ENCODE measurements around the gene TAFA1.

GRCh38 chr3:66972225-66972532, 25.9 kb upstream of the KBTBD8 start:
- PRO-cap, 2 experiments: no peak in any of the 2 experiments

DNA sequence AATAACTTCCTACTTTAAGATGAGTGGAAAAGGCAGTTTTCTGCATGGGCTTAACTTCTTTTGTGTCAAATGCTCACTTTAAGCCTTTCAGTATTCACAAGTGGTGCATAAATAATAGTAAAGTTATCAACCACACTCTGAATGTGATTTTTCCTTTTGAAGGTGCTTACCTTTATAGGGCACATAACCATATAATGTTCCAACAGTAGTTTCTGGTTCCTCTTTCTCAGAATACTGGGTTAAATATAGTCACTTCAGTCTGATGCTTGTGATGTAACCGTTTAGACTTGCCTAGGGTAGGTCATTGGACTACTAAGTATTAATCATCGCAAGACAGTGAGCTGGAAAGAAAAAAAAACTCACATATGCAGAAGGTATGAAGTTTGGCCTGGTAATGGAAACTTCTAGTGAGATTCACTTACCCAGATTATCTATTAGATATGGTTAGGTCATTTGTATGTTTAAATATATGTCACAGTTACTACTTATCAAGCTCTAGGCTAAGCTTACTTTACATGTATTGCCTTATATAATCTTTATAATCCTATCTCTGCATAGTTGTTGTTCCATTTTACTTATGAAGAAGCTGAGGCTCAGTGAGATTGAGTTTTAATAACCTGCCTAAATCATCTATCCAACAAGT, 2.0 kb downstream of the KBTBD8 start:
- PRO-cap, 2 experiments: peak in 1 of 2 experiments; most common minus-strand start position 214 of the sequence (in 1)

- PRO-cap, 2 experiments: no peak in any of the 2 experiments
These were observed 19.1 kb downstream of the KBTBD8 start for GRCh38 chr3:67017041-67017775.

GRCh38 chr3:67018880-67019089, 20.7 kb downstream of the KBTBD8 start:
- PRO-cap, 2 experiments: no peak in any of the 2 experiments

DNA sequence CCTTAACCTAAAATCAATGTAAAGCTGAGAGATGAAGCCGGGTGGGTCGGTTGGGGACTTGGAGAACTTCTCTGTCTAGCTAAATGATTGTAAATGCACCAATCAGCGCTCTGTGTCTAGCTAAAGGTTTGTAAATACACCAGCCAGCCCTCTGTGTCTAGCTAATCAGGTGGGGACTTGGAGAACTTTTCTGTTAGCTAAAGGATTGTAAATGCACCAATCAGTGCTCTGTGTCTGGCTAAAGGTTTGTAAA, 687 bp upstream of the SUCLG2 start:
- PRO-cap, 2 experiments: no peak in any of the 2 experiments

GRCh38 chr3:67658159-67658491, 3.7 kb upstream of the SUCLG2 start:
- PRO-cap, 2 experiments: peak in 1 of 2 experiments; most common plus-strand start chr3:67658322 (in 1)

GRCh38 chr3:67875312-67875669, 128.8 kb upstream of the TAFA1 start:
- PRO-cap, 2 experiments: no peak in any of the 2 experiments

GRCh38 chr3:68003981-68004643, at the start of gene TAFA1:
Gene TAFA1, plus strand, starts transcription at chr3:68004247.
- PRO-cap, 2 experiments: no peak in any of the 2 experiments

GRCh38 chr3:69085514-69086298, 969 bp downstream of the ARL6IP5 start:
- PRO-cap, 2 experiments: peak in 2 of 2 experiments; most common minus-strand start chr3:69086198 (in 2)

DNA sequence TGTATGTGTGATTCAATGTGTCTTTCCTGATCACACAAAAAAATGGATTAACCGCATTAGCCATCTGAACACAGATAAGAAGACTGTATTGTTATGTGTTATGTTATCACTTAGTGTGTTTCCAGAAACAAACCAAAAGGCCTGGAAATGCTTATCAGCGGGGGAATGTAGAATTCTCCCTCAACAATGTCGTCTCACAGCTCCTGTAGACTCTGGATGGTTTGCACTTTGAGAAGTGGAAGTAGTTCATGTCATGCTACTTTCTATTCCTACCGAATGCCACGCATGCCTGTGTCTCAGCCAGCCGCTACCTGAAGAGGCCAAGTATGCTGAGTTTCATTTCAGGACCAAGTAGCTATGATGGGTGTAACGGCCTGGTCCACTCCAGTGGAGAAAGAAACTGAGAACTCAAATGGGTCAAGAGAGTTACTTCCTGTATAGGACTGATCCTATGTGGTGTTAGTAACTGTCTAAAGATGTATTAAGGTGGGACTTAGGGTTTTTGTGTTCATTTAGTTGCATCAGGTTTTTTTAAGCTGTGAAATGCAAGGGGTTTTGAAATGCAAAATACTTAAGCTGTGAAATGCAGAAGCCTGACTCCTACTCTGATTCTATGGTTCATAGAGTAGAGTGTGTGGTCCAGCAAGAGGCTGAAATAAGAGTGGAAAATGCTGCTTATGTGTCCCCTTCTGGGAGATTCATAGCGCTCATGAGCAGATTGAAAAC, 118.4 kb upstream of the LMOD3 start:
- PRO-cap, 2 experiments: no peak in any of the 2 experiments

DNA sequence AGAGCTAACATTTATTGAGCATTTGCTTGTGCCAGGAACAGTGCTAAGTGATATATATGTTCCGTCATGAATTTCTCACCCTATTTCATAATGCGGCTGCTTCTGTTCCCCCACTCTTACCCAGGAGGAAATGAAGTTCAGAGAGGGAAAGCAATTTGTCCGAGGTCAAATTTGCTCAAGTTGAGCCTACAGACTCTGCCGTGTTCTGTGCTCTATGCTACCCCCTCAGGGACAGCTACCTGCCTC, 5.5 kb downstream of the FRMD4B start:
- PRO-cap, 2 experiments: no peak in any of the 2 experiments

DNA sequence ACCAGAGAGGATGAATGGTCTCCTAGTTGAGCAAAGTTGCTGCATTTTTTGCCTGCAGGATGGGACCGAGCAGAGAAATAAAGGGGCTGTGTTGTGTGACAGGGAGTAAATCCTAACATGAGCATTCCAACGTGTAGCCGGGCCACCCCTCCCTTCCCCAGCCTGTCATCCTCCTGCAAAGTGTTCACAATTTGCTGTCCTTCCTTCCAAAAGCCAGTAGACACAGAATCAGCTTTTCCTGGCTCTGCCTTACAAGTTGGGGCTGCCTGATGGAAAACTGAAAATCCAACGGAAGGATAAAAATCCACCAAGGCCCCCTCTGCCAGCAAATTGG, 819 bp downstream of the FRMD4B start:
- PRO-cap, 2 experiments: peak in 1 of 2 experiments; most common plus-strand start position 209 of the sequence (in 1); most common minus-strand start position 226 of the sequence (in 1)

- PRO-cap, 2 experiments: no peak in any of the 2 experiments
These were observed 142.5 kb upstream of the FRMD4B start for GRCh38 chr3:69528350-69528808.

- PRO-cap, 2 experiments: no peak in any of the 2 experiments
These were observed 45.7 kb downstream of the MITF start for GRCh38 chr3:69784957-69785405.

- PRO-cap, 2 experiments: no peak in any of the 2 experiments
These were observed 197.2 kb downstream of the MITF start for GRCh38 chr3:69936442-69936954.

GRCh38 chr3:71062815-71063317, 520.7 kb downstream of the FOXP1 start:
- PRO-cap, 2 experiments: no peak in any of the 2 experiments

GRCh38 chr3:71090053-71090997, 493.2 kb downstream of the FOXP1 start:
- PRO-cap, 2 experiments: no peak in any of the 2 experiments

GRCh38 chr3:71133943-71134499, 449.5 kb downstream of the FOXP1 start:
- PRO-cap, 2 experiments: no peak in any of the 2 experiments

DNA sequence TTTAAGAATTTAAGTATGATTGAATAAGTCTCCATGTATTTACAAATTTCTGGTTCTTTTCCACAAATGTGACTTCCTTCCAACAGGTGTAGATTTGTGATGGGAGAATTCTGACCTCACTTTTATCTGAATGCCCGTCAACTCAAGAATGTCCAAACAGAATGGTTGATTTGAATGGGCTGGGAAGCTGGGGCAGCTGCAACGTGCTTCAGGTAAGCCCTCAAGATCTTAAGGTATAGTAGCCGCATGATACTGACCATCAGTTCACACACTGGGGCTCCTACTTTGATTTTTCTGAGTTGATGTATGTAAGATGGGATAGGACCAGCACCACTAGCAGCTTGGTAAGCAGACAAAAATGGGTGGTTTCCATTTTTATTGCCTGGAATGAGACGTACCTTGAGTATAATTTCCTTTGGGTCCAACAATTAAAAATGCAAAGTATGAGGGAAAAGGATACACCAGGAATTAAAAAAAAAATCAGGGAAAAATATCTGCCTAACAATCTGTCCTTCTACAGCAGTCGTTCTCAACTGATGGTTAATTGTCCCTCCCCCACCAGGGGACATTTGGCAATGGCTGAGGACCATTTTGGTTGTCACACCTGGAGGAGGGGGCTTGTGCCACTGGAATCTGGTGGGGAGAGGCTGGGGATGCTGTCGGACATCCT, 367.1 kb downstream of the FOXP1 start:
- PRO-cap, 2 experiments: no peak in any of the 2 experiments

- PRO-cap, 2 experiments: no peak in any of the 2 experiments
These were observed 364.3 kb downstream of the FOXP1 start for GRCh38 chr3:71219012-71219814.